Subcutaneous preadipocyte (primary cell): ENCODE results near the genes IRX4, IRX1, TENT4A and CCT5.

DNA sequence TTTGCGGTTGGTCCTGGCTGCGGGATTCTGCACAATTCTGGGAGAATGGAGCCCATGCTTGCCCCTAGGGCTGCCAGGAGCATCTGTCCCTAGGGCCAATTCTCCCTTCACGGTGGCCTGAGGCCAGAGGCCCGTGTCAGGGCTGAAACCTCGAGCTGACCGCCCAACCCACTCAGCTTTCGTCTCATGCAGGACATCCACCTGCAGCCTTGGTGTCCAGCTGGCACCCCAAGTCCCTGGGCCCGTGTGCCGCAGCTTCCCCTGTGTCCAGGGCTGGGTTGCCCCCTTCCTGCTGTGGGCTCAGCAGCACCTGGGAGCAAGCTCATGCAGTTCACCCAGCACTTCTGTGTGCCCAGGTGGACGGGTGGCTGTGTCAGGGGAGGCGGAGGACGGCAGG, 39.2 kb downstream of the LPCAT1 start:
- CAGE, long polyA plus RNA: no peak

GRCh38 chr5:1593605-1594120, 69.9 kb upstream of the LPCAT1 start:
- CAGE, long polyA plus RNA: no peak

GRCh38 chr5:1800314-1800765, 703 bp upstream of the MRPL36 start:
- CAGE, long polyA plus RNA: no peak

DNA sequence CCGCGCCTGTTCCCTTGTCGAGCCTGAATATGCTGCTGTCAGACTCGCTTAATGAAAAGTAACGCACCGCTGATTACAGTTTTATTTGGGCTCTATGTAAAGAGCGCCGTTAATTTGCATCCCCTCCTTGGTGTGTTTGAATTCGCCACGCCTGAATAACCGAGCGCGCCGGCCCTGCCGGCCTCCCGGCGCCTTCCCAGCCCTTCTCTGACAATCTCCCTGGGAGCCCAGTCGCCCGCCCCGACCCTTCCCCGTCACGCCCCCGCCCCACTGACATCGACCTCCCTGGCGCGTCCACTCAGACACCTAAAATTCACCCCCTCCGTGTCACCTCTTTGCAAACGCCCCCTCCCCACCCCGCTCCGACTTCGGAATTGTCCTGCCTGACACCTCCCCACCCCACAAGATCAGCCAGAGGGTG, 7.8 kb downstream of the IRX4 start:
- CAGE, long polyA plus RNA: no peak

DNA sequence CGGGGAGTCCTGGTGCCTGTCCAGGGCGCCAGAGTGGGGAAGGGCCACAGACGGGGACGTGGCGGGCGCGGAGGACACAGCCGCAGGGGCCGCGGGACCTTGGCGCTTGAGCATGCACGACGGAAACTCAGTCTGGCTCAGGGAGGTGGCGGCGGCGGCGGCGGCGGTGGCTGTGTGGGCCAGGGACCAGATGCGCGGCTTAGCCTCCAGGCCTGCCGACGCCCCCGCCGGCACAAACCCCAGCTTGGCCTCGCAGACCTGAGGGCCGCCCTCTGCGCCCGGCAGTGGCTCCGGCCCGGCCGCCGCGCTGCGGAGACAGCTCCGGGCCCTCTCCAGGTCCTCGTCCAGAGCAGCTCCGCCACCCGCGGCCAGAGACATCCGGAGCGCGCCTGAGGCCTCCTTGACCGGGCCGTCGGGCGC, 4.5 kb downstream of the IRX4 start:
- CAGE, long polyA plus RNA: no peak

DNA sequence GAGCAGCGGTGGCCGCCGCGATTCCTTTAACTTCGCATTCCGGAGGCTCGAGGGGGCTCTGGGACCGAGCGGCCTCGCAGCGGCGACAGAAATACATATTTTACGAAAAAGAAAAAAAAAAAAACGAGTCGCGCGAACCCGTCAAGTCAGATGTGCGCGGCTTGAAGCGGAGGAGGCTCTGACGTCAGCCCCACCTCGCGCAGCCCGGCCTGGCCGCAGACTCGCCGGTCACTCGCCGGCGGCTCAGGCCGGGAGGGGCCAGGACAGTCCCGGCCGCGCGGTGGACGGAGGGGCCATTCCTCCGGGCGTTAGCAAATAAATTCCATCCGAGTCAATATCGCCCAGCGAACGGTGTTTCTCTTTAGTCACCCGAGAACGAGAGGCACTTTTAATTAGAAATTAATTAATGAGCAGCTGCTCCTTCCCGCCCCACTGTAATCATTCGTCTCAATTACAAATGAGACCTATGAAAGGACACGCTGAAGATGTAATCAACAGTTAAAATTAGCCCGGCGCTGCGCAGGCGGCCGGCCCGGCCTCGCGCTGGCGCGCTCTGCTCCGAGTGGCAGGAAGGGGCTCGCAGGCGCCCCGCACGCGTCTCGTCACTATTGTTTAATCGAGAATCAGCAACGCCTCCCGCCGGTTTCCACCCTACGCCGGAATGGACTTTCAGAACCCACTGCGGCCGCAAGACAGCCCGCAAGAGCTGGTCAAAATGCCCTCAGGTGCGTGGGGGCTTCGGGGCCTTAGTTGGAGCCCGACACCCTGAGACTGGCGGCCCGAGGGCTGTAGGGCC, at the start of gene IRX4:
Gene IRX4, minus strand, starts transcription at position 104 of the 796 bp plus-strand sequence.
- CAGE, long polyA plus RNA: no peak

DNA sequence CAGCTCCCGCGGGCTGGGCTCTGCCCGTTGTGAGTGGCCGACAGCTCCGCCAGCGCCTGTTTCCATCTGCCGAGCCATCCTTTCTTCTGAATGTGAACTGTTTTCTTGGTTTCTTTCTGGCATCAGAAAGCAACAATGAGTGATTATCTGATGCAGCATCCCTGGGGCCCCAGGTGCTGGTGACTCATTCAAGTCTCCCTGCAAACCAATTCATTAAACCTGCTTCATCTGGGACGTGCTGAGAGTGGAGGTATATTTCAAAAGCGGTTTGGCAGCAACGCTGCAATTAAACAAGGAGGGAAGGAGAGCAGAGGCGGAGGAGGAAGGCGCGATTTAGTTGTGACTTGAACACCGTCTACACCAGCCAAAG, 90.9 kb upstream of the IRX4 start:
- CAGE, long polyA plus RNA: no peak

DNA sequence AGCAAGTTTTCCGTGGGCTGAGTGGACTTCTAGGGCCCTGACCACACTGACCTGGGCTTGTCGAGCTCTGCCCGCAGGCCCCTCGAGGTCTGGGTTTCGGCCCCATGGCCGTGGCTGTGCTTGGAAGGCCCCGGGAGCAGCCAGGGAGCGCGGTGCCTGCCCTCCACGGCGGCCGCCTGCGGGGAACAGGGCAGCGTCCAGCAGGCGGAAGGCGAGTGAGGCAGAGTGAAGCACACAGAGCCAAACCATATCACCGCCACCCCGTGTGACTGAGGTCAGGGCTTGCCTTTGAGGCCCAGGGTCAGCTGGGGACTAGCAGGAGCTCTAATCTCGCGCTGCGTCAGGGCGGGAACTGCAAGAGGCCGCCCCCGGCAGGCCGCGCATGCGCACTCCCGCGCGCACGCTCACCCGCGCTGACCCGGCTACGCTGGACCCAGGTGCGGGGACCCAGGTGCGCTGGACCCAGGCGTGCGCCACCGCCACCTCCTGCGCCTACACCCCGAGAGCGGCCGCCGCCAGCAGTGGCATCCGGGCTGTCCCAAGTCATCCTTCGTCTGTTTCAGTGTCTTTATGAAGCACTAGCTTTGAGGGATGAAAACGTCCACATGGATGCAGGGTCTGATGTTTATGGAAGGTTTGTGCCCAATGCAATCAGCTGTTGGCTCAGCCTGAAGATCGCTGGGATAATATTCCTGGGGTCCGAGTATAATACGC, 59.8 kb upstream of the IRX1 start:
- CAGE, long polyA plus RNA: no peak

GRCh38 chr5:3591153-3591595, 4.5 kb upstream of the IRX1 start:
- CAGE, long polyA plus RNA: no peak

GRCh38 chr5:3595507-3596331, at the start of gene IRX1:
Gene IRX1 (plus strand): TSS chr5:3595832.
- CAGE, long polyA plus RNA: no peak

GRCh38 chr5:5351231-5351900, 71.1 kb upstream of the ICE1 start:
- CAGE, long polyA plus RNA: no peak

GRCh38 chr5:5392911-5393201, 29.6 kb upstream of the ICE1 start:
- CAGE, long polyA plus RNA: no peak

- CAGE, long polyA plus RNA: no peak
These were observed 5.7 kb downstream of the UBE2QL1 start for GRCh38 chr5:6454346-6454820.

DNA sequence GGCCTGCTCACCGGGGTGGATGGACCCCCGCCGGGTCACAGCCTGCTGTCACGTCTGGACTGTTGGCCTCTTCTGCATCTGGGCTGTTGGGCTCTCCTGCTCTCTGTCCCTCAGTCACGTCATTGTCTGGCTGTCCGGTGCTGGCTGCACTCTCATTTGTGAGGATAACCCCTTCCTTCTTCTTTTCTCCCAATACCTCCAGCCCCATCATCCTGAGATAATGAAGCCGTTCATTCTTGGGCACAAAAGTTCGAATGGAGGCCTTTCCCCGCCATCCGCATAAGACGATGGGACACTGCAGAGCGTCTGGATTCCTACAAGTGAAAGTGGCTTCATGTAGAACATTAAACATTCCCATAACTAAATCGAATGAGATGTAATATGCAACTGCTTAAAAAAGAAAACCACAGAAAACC, 32.9 kb downstream of the NSUN2 start:
- CAGE, long polyA plus RNA: no peak

GRCh38 chr5:6713123-6713788, at the start of gene TENT4A:
Gene TENT4A (plus strand): TSS chr5:6713432.
- CAGE, long polyA plus RNA: no peak

- CAGE, long polyA plus RNA: no peak
These were observed 887 bp downstream of the TENT4A start for GRCh38 chr5:6713789-6714849.

- CAGE, long polyA plus RNA: no peak
These were observed 588.4 kb downstream of the MTRR start for GRCh38 chr5:8457293-8457861.

- CAGE, long polyA plus RNA: no peak
These were observed 280.3 kb downstream of the SEMA5A start for GRCh38 chr5:9265275-9266351.

- CAGE, long polyA plus RNA: start-site peak on the plus strand at chr5:10250277-10250333, 614 and 96 reads in 2 replicates
These were observed at the start of gene CCT5 for GRCh38 chr5:10250072-10250824. Gene CCT5 (plus strand): TSS chr5:10250280.

DNA sequence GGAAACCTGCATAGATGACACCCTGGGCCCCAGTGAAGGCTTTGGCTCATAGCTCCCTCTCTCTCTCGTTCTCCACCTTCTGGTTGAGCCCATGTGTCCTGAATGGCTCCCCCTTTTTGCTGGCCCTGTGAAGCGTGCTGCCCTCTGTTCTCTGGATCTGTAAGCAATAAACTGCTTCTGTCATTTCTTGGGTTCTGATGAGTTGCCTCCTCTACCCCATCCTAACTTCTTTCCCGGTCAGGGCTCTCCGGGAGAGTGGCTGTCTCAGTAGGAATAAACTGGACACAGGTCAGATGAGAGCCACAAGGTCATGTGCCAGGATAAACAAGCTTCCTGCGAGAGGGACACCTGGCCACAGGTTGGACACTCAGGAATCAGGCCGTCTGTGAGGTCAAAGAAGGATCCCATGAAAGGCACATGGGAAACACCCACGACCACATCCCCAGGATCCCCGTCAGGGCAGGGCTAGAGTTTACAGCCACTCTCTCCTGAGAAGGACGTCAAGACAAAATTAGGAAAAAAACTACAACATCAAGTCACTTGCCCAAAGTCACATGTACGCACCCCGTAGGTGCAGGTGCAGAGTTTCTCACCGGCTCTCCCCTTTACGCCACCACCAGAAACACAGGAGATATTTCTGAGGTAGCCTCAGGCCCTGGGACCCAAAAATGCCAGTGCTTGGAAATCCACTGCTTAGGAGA, 28.6 kb downstream of the CCT5 start:
- CAGE, long polyA plus RNA: no peak